Cardiac fibroblast (primary cell): ENCODE results near the genes KCNMB3, MRPL47, TTC14 and FXR1.

DNA sequence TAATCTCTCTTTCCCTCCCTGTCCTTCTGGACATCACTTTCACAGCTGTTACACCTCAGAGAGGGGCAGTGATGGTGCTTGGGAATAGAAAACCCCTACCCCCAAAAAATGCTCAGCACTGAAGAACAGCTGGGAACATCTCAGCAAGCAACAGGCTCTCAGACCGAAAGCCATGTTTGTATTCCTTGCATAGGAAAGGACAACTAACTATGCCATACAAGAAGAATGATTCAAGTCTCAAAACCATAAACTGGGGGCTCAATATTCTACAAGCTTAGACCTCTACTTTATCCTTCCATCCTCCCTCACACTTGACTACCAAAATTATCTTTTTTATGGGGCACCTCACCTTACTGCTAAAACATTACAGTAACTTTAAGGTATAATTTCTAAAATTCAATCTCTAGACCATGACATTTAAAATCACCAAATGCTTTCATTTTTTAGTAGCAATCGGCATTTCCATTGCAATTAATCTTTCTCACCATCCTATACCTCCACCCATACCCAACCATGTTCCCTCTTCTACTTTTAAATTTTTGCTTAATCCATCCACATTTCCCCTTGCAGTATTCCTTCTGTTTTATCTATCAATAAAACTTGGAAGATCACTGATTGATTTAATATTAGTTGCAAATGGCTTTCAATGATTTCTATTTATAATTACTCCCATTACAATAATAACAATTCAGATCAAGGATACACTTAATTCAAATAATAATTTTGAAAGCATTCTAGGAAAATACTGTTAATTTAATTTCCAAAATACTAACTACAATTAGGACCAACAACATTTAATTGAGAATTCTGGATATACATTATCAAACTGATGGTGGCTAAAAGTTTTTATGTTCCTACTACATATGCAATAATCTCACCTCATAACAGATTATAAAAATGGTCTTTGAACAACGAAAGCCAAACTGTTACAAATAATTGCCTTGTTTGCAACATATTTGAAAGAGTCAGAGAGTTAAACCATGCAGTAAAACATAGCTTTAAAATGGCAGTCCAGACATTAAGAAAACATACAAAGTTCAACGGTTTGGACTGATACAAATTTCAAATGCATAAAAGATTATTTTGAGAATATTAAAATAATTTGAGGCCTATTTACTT lies 133.1 kb downstream of the TBL1XR1 start:
- RRBS, result no CpG with 5 or more reads among the region's 4 CpGs

- RRBS, result no CpG with 5 or more reads among the region's 3 CpGs
These were observed 27.2 kb downstream of the TBL1XR1 start for GRCh38 chr3:177169925-177170552.

DNA sequence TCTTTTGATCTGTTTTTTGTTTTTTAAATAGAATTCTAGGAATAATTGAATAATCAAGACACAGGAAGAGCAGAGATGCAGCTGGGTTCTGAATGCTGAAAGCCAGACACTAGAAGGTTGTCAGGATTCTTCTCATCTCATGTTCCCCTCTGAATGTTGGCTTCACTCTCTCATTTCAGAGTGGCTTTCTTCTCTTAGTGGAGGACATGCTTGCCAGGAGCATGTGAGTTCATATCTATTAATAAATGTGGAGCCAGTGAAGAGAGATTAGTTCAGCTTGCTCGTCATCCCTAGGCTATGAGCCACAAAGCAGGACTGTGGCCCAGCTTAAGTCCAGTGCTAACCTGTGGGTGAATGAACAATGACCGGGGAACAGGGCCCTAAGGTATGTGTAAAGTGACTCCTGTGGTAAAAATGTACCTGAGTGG lies 96.8 kb upstream of the TBL1XR1 start:
- RRBS, result no CpG with 5 or more reads among the region's 2 CpGs

DNA sequence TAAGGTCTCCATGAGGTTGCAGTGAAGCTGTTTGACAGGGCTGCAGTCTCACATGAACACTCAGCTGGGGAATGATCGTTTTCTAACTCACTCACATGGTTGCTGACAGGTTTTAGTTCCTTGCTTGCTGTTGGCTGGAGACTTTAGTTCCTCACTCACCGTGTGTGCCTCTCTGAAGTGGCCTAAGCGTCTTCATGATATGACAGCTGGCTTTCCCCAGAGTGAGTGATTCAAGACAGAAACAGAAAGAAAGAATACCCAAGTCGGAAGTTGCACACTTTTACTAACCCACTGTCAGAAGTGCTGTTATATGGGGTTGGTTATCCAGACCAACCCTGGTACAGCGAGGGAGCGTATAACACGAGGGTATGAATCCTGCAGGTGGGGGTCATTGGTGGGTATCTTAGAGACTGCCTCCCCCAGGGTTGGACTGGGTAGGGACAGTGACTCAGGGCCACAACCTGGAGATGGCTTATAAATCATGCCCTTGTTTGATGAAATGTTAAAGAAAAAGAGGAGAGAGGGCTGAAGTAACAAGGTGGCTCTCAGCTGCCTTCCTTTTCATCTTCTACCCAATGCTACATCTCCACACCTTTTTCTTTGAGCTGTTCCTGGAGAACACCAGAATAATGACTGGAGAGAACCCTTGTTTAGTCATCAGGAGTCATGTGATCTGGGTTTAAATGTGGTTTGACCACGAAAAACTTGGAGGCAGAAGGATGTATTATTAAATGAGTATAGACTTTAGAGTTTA lies 230.0 kb upstream of the TBL1XR1 start:
- RRBS, result no CpG with 5 or more reads among the region's 8 CpGs

GRCh38 chr3:177449762-177450174 lies 252.5 kb upstream of the TBL1XR1 start:
- RRBS, result no CpG with 5 or more reads among the region's 2 CpGs

GRCh38 chr3:177569964-177570231 lies 372.6 kb upstream of the TBL1XR1 start:
- RRBS, result no CpG with 5 or more reads among the region's 1 CpG

DNA sequence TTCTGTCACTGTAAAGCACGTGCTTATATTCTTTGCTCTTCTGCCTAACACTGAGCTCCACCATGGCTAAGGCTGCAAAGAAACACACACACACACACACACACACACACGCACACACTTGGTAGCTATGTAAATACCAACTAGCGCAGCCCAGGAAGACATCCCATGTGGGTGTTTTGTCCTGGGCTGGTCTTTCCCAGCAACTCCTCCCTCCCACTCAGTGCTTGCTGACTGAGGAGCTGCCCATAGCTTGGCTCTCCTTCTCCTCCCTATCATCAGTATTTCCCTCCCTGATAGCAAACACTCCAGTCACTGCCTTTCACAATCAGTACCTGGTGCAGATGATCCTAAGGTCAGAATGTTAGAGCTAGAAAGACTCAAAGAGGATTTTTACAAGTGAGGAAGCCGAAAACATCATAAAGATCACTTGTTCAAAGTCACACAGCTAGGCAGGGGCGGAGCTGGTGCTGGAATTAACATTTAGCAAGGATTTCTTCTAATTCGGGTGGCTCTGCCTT lies 377.0 kb upstream of the TBL1XR1 start:
- RRBS, result no CpG with 5 or more reads among the region's 6 CpGs

GRCh38 chr3:177597401-177598280 lies 400.4 kb upstream of the TBL1XR1 start:
- RRBS, result no CpG with 5 or more reads among the region's 10 CpGs

DNA sequence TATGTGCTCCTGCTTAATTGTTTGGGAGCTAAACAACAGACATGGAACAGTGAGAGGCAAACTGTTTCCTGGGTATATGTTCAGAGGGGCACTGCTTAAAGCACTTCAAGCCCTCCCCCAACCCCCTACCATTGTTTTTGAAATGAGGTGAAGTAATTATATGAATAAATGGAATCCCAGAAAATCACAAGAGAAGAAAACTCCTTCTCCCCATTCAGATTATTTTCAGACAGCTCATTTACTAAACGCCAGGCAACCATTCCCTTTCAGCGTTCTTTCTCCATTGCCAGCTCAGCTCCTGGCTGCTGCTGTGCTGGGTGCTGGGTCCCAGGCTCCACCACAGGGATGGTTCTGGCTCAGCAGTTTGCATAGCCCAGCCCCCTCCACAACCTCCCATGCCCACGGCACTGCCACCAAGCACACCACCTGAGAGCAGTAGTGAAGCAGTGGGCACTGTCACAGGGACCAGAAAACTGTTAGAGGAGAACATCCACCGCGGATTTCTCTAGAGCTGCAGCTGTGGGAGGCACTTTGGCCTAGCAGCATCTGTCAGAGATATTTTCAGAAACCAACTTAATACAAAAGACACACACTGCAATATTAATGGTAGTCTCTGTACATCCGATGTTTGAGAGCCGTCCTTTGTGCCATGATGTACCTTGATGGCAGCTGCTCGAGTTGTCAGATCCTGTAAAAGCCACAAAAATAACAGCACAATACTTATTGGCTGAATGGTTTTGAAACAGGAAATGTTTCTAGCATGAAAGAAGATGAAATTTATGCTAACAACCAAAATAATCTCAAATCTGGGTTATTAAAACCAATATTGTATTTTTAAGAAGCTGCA lies 445.2 kb upstream of the TBL1XR1 start:
- RRBS, result no CpG with 5 or more reads among the region's 8 CpGs

GRCh38 chr3:179019837-179020563 lies 51.6 kb downstream of the ZMAT3 start:
- RRBS, result no CpG with 5 or more reads among the region's 6 CpGs

DNA sequence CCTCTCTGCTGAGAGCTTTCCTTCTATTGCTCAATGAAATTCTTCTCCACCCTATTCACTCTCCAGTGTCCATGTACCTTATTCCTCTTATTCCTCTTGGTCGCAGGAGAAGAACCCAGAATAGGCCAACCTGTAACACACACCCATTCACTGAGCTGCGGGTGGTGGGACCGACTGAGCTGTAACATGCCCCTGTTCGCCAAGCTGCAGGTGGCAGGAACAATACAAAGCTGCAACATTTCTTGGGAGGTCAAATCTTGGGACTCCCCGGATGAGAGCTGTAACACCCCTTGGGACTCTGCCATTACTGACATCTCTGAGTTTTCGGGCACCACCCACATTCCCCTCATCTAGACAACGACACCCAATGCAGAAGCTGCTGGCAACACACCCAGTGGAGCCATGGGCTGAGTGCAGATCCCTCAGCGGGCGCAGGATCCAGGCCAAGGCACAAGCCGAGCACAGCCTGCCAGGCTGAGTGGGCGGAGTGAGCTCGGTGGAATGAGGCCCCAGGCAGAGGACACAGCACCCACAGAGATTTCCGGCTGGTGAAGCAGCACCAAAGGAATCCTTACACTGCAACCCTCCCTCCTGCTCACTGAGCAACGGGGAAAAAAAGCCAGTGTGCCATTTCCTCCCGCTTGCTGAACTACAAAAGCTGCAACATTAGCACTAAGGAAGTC lies 34.4 kb downstream of the ZMAT3 start:
- RRBS, result no CpG with 5 or more reads among the region's 15 CpGs

GRCh38 chr3:179250605-179251481 lies at the start of gene KCNMB3:
Gene KCNMB3 (minus strand): TSS chr3:179251114.
- RRBS, result no CpG with 5 or more reads among the region's 8 CpGs

GRCh38 chr3:179450157-179450688 lies 1.0 kb downstream of the GNB4 start:
- RRBS, result no CpG with 5 or more reads among the region's 12 CpGs

- RRBS, result 1% methylated on average over 9 of the region's 52 CpGs
These were observed at the start of gene MRPL47 for GRCh38 chr3:179603949-179605210. Gene MRPL47 (minus strand): TSS chr3:179604638.

DNA sequence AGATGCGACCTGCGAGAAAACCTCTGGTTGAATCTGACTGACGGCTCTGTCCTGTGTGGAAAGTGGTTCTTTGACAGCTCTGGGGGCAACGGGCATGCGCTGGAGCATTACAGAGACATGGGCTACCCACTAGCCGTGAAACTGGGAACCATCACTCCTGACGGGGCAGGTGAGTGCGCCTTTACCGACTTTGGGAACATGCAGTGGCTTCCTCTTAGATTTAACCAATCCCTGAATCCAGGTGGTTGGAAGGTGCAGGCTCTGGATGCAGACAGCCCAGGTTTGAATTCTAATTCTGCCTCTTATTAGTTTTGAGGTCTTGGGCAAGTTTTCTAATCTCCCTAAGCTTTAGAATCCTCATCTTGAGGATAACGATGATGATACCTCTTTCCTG lies 55.9 kb downstream of the USP13 start:
- RRBS, result no CpG with 5 or more reads among the region's 10 CpGs

DNA sequence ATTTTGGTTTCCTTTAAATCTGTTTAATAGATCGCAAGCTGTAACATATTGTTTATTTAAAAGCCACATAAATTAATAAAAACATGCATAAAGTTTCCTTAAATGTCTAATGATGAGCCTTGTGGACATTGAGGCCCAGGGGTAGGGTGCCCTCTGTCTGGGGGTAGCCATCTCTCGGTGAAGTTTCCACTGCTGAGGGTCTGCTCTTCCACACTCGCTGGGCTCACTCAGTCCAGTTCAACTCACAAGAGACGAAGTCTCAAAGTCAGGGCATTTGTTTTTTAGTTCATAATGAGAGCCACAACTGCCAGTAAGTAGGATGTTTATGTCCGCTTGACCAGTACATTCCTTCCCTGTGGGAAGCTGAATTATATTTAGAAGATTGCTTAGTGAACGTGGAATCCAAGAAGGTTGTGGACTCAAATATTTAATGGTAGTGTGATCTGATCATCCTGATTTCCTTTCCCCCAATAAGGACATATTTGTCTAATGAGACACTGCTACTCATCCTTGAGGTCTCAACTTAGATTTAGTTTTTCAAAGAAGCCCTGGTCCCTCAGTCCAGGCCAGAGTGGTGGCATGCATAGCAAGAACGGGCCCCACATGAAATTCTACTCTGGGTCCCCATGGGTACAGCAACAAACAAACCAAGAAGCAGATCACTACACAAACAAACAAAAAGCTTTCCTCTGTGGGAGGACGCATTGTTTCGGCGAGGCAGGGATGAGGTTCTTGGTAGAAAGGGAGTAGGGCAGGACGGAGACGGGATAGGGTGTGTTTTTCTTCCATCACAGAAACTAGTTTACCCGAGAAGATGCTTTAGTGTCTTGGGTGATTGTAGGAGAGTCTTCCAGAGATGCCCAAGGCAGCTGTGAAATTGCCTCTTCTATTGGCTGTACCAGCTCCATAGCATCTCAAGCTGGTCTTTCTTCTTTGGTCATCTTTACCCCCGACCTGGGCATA lies 60.8 kb downstream of the USP13 start:
- RRBS, result no CpG with 5 or more reads among the region's 14 CpGs

GRCh38 chr3:179926156-179926758 lies 110.5 kb downstream of the PEX5L start:
- RRBS, result no CpG with 5 or more reads among the region's 5 CpGs

DNA sequence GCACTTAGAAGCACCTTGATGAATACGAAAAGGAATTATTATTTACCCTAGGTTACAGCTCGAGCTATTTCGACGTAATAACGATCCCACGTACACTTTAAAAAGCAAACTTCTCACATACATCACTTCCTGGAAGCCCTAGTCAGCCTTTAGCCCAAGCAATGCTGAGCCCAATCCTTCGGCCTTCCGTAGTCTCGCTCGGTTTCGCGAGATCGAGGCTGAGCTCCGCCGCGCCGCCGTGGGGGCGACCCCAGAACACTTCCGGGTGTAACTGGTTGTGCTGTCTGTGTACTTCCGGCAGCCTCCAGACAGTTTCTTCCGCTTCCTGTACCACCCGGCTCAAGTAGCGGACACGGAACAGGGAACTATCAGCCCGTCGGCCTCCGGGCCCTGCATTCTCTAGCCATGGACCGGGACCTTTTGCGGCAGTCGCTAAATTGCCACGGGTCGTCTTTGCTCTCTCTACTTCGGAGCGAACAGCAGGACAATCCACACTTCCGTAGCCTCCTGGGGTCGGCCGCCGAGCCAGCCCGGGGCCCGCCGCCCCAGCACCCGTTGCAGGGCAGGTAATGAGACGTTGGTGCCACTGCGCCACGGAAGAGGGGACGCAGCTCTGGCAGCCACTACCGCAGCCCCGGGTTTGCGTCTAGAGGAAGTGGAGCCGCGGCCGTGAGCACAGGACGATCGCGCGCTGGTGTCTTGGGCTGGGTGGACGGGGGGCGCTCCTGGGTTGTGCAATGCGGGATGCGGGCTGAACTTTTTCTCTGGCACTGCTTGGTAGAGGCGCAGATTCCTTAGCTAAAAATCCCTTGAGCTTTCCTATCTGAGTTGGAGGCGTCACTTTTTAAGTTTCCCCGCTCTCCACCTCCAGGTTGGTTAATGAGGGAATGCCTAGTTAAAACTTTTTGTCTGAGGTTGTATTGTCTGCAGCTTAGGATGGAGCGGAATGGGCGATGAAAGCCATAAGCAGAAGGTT lies at the start of gene TTC14:
TTC14 (plus strand) TSS at position 307 of the 976 bp plus-strand sequence.
- RRBS, result 3% methylated on average over 7 of the region's 66 CpGs

- RRBS, result no CpG with 5 or more reads among the region's 3 CpGs
These were observed 6.1 kb downstream of the TTC14 start for GRCh38 chr3:180607818-180608622.

DNA sequence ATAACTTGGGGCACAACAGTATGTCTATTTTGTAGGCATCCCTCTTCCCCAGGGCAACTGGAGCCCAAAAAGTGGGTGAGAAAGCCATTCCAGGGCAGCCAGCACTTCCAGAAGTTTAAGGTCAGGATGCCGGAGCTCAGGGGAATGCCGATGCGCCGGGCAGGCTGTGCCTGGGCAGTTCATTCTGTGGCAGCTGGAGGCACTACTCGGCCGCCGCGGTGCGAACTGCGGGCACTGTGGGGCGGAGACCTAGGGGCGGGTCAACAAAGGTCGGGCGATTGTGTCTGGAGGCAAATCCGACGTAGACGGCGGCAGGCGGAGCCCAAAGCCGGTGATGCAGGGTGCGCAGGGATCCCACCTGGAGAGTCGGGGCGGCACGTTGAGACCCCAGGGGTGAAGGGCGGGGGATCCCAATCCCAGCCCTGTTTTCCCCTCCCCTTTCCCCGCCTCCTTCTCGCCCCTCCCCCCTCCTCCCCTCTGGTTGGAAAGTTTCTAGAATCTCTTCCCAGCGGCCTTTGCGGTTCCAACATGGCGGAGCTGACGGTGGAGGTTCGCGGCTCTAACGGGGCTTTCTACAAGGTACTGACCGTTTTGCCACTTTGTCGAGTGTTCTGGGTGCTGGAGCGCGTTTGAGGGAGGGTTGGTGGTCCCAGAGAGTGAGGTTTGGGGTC lies at the start of gene FXR1:
FXR1 (plus strand) TSS at position 513 of the 671 bp plus-strand sequence.
- RRBS, result no CpG with 5 or more reads among the region's 38 CpGs